Anterior vena cava (tissue), 1 donor: ENCODE measurements around the genes TMPRSS11B, UGT2B28 and SULT1E1.

- PRO-cap, result unidirectional peak, plus-strand start at chr4:57095155
Measured at GRCh38 chr4:57094089-57095416, 15.6 kb downstream of the IGFBP7 start.

- PRO-cap, result unidirectional peak, plus-strand start at chr4:57163764
Measured at GRCh38 chr4:57163516-57164392, 53.6 kb upstream of the IGFBP7 start.

GRCh38 chr4:60857957-60858366, 342.2 kb upstream of the ADGRL3 start:
- PRO-cap, result no peak

DNA sequence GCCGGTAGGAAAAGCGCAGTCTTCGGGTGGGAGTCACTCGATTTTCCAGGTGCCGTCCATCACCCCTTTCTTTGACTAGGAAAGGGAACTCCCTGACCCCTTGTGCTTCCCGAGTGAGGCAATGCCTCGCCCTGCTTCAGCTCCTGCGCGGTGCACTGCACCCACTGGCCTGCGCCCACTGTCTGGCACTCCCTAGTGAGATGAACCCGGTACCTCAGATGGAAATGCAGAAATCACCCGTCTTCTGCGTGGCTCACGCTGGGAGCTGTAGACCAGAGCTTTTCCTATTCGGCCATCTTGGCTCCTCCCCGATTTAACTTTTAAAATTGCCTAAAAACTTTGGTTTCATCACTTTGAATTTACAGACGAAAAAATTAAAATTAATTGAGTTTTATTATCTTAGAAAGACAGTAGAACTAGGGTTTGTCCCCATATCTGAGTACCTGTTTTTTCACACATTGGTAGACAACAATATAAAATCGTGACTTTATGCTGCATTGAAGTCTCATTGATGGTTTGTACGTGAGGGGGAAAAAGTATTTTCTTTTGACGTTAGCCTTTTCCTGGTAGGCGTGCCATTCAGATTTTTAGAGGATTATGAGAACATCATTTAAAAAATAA, 447.0 kb downstream of the ADGRL3 start:
- PRO-cap, result no peak

GRCh38 chr4:62040774-62041122, 840.6 kb downstream of the ADGRL3 start:
- PRO-cap, result no peak

GRCh38 chr4:65176549-65176952, 493.7 kb downstream of the EPHA5 start:
- PRO-cap, result no peak

DNA sequence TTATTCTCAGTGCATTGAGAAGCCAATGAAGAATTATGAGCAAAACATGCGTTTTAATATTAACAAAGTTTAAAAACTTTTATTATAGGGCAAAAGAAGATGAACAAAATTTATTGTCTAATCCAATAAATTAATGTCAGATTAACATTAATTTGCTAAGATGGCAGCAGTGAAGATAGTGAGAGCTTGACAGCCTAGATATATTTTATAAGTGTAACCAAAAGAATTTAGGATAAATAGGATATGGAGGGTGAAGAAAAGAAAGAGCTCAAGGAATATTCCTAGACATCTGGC, 603.4 kb downstream of the CENPC start:
- PRO-cap, result no peak

GRCh38 chr4:68245578-68245809, at the start of gene TMPRSS11B:
Gene TMPRSS11B (minus strand): TSS chr4:68245694.
- PRO-cap, result no peak

DNA sequence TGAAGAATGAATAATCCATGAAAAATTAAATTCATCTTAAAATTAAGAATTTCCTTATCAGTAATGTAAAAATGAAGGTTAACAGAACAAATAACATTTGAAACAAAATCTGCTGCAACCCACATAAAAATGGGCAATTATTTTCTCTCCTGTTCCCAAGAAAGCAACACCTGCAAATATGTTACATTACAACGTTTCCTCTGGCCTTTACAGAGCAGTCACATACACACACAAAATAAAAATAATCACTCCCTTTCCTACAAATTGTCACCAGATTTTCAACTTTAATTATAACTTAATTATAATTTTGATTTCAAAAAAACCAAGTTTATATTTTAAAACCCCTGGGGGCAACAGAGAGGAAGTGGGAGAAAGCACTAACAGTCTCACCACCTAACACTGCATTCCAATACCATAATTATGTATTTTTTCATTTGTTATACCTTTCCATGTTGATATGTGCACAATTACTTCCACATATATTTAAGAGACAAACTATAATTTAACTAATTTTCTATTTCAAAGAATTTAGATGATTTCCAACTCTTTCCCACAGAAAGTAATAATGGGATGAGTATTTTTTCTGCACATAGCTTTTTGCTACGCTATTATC, 21.7 kb downstream of the YTHDC1 start:
- PRO-cap, result no peak

- PRO-cap, result no peak
Measured at GRCh38 chr4:68342114-68342685, 7.7 kb downstream of the YTHDC1 start.

- PRO-cap, result unidirectional peak, plus-strand start at chr4:68349281
Measured at GRCh38 chr4:68349183-68349381, 808 bp downstream of the YTHDC1 start.

- PRO-cap, result no peak
Measured at GRCh38 chr4:68569448-68569971, 6.6 kb downstream of the UGT2B17 start.

DNA sequence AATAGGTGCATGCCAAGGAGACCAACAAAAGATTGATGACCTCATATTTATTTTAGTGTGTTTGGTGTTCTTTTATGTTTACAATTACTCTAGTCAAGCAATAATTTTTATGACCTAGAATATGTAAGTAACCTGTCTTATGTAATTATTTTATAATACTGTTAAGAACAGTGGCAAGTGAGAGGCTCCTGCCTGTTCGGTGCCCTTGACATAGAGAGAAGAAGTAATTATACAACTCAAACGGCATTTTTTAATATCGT, 232 bp upstream of the UGT2B15 start:
- PRO-cap, result no peak

DNA sequence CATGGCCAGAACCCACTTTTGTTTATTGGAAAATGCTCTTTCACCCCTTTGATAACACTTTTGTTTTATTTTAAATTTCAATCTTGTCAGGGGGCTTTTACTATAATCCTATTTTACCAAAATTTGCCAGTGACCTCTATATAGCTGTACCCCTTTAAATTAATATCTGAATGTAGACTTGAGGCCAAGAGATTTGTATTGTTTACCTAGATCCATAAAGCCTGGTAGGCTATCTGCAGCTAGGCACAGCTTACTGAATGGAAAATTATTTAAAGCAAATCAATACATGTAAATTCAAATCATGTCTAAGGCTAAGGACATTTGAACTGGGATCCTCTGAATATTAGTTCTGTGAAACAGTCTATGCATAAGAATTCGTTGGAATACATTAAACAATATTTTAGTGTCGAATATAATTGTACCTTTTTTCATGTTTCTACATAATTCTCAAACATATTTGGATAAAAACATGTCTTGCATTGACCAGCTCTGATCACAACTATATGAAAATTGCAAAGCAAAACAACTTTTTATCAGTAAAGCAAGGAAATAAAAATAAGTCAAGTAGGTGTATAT, 1.6 kb downstream of the UGT2A3 start:
- PRO-cap, result no peak

DNA sequence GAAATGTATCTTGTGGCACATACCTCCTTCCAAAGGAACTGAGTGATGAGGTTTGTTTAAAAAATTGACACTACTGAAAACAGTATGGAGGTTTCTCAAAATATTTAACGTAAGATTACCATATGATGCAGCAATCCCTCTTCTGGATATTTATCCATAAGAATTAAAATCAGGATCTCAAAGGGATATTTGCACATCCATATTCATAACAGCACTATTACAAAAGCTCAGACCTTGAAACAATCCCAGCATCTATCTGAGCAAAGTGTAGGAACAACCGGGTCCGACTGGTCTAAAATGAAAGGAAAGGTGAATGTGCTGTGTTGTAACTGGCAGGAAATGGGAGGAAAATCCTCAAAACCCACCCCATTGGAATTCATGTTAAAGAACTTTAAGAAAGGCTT, 38.9 kb upstream of the UGT2B7 start:
- PRO-cap, result no peak

DNA sequence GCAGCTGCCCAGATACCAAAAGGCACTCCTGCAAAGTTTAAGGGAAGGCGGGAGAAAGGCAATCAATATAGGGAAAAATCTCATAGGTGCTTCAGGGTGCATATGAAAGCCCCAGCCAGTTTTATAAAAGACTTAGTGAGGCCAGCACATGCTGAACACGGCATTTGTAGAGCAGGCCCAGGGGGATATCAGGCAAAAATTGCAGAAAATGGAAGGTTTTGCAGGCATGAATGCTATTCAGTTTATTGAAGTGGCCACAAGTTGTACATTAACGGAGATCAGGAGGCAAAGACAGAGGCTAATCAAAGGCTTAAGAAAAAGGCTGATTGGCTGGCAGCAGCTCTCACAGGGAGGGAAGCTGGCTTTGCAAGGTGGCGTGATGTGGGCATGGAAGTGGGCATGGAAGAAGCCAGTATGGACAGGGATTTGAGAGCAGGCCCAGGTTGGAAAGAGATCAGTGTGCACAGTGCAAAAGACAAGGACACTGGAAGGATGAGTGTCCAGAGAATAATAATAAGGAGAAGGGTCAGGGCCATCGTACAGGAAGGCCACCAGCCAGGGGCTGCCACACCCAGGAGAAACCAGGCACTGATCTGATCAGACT, 37.7 kb upstream of the UGT2B7 start:
- PRO-cap, result no peak

GRCh38 chr4:69280422-69280628, at the start of gene UGT2B28:
Gene UGT2B28 (plus strand): TSS chr4:69280475.
- PRO-cap, result no peak

GRCh38 chr4:69330306-69330905, 50.1 kb downstream of the UGT2B28 start:
- PRO-cap, result no peak

DNA sequence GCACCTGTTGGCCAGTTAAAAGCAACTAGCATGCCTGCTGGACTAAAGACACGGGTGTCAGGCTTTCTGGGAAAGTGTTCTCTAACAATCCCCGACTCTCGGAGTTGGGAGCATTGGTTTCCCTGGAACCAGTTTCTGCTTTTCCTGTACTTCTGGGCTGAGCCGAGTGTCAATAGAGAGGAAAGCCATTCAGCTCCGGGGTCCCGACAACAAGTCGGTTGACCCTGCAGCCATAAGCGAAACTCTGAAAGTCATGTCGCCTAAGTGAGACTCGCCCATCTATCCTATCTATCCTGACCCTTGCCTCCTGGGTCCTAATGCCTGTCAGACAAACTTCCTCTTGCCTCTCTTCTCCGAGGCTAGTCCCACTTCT, 34.5 kb downstream of the SULT1E1 start:
- PRO-cap, result no peak

DNA sequence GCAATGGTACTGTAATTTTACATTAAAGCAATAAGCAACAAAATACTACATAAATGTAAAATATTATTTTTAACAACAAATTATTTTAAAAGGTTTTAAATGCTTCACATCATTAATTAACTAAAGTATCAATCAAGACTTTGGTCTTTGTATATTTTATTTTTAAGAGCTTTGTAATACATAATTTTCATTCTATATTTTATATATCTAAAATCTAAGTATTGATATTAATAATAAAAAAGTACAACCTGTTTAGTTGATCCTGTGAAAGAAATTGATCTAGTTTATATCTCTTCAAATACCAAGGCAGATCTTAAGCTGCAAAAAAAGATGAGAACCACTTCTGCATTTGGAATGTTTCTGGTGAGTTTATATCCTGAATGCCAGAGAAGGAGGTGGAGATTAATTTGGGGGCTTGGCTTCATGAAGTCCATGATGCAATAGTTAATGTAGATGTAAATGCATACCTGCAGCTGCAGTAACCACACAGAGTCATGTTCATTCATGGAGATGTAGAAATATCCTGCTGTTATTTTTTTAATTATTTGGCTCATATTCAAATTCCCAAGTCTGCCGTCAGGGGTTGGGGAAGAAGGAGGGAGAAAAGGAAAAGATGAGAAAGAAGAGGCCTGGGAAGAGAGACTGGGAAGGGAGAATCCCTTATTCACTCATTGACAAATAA, at the start of gene SULT1E1:
Gene SULT1E1 (minus strand): TSS at position 345 of the 682 bp plus-strand sequence.
- PRO-cap, result no peak